BJ (cell line): ENCODE measurements around a stretch of chr1.

- CAGE, long polyA plus RNA = no peak
- RRBS = no CpG with 5 or more reads among the region's 2 CpGs
Measured at GRCh38 chr1:198612818-198613473, 25.9 kb upstream of the PTPRC start.

GRCh38 chr1:198643164-198643583, 4.3 kb downstream of the PTPRC start:
- CAGE, long polyA plus RNA = no peak
- RRBS = no CpG with 5 or more reads among the region's 1 CpG

- CAGE, long polyA plus RNA = no peak
- RRBS = no CpG with 5 or more reads among the region's 6 CpGs
Measured at GRCh38 chr1:198776459-198777176, 137.8 kb downstream of the PTPRC start.

DNA sequence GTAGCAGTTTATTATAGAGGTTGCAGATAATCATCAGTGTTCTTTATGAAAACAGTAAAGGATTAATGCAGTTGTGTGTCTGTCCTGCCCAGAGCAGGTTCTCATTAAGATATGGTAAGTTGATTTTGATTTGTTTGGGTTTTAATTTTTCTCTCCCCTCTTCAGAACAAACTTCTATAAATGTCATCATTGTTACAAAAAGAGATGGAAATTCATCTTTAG, 76.7 kb downstream of the NR5A2 start:
- CAGE, long polyA plus RNA = no peak

- CAGE, long polyA plus RNA = no peak
- RRBS = no CpG with 5 or more reads among the region's 5 CpGs
Measured at GRCh38 chr1:200298180-200298818, 111.5 kb downstream of the ZNF281 start.

DNA sequence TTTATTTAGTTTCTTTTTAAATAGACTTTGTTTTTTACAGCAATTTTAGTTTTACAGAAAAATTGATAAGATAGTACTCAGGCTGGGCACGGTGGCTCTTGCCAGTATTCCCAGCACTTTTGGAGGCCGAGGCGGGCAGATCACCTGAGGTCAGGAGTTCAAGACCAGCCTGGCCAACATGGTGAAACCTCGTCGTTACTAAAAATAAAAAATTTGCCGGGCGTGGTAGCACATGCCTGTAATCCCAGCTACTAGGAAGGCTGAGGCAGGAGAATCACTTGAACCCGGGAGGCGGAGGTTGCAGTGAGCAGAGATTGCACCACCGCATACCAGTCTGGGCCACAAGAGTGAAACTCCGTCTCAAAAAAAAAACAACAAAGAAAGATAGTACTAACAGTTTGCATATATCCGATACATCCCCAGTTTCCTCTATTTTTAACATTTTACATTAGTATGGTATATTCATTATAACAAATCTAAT, 3.8 kb upstream of the ZNF281 start:
- CAGE, long polyA plus RNA = no peak
- RRBS = no CpG with 5 or more reads among the region's 12 CpGs

- CAGE, long polyA plus RNA = no peak
- RRBS = no CpG with 5 or more reads among the region's 10 CpGs
Measured at GRCh38 chr1:201299772-201300536, 16.6 kb downstream of the PKP1 start.

DNA sequence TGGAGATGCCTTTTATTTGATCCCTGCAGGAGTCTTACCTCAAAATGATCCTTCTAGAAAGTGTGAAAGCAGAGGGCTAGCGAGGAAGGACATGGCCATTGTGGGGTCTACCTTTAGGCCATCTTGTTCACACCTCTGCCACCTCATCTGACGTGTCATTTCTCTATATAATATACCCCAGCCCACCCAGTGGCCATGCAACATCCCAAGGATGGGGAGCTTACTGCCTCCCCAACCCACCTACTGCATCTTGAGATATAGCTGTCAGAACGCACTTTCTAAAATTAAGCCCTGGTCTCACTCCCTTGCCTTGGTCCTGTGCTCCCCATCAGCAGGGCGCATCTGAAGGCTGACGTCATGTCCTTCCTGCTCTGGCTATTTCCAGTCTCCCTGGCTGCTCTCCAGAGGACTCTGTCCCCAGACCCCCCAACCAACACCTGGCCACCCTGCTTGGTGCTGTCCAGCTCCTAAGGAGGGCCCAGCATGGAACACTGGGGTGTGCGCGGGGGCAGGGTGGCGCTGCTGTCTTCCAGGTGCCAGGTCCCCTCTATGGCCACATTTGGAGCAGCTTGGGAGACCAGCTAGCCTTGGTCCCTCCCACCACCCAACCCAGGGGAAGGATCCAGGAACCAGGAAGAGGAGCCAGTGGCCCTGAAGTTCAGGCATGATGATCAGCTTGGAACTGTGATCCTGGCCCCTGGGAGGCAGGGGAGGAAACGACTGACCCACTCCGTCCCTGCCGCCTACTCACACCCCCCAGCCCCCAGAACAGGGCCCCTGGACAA, 8.3 kb downstream of the TNNT2 start:
- CAGE, long polyA plus RNA = no peak
- RRBS = no CpG with 5 or more reads among the region's 11 CpGs

DNA sequence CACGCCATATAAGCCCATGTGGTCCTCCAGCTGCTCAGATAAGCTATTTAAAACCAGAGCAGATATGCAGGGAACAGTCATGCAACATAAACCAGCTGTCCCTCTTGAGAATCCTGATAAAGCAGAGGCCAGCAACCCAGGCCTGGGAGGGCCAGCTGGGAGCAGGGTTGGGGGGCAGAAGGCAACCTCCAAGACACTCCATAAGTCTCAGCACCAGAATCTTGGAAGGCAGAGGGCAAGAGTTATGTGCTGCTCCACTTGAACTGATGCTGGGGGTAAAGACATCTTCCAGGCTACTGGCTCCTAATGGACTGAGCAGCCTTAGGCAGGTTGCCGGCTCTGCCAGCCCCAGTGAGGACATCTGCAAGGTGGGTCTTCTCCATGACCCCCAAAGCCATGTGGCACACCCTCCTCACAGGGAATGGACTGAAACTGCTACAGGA, 405 bp upstream of the TNNT2 start:
- CAGE, long polyA plus RNA = no peak
- RRBS = no CpG with 5 or more reads among the region's 2 CpGs

DNA sequence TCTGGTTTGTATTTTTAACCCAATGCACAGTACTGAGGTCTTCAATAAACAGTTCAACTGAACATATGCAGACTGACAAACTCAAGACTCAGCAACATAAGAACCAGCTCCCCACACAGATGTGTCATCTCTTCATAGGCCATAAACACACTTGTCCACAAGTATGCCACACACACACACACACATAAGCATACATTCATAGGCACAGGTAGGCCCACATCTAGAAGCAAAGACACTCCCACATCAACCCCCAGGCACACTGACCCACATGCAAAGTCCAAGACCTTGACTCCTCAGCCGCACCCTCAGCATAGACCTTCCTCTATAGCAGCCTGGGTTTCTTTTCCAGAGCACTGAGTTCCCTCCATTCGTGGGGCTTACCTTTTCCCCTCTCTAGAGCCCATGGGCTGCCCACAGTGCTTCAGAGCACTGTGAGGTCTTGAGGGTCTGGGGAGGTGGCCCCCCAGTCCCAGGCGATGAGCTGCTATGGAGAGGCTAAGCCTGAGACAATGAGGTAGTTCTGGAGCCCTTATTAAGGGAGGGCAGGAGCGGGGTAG, 1.4 kb downstream of the LAD1 start:
- CAGE, long polyA plus RNA = no peak
- RRBS = no CpG with 5 or more reads among the region's 4 CpGs

- CAGE, long polyA plus RNA = no peak
- RRBS = no CpG with 5 or more reads among the region's 11 CpGs
Measured at GRCh38 chr1:201406719-201407596, 7.8 kb upstream of the LAD1 start.

GRCh38 chr1:201422643-201423216, 1.2 kb upstream of the TNNI1 start:
- CAGE, long polyA plus RNA = no peak
- RRBS = no CpG with 5 or more reads among the region's 4 CpGs

- CAGE, long polyA plus RNA = no peak
- RRBS = no CpG with 5 or more reads among the region's 14 CpGs
Measured at GRCh38 chr1:201426275-201426795, 4.8 kb upstream of the TNNI1 start.

DNA sequence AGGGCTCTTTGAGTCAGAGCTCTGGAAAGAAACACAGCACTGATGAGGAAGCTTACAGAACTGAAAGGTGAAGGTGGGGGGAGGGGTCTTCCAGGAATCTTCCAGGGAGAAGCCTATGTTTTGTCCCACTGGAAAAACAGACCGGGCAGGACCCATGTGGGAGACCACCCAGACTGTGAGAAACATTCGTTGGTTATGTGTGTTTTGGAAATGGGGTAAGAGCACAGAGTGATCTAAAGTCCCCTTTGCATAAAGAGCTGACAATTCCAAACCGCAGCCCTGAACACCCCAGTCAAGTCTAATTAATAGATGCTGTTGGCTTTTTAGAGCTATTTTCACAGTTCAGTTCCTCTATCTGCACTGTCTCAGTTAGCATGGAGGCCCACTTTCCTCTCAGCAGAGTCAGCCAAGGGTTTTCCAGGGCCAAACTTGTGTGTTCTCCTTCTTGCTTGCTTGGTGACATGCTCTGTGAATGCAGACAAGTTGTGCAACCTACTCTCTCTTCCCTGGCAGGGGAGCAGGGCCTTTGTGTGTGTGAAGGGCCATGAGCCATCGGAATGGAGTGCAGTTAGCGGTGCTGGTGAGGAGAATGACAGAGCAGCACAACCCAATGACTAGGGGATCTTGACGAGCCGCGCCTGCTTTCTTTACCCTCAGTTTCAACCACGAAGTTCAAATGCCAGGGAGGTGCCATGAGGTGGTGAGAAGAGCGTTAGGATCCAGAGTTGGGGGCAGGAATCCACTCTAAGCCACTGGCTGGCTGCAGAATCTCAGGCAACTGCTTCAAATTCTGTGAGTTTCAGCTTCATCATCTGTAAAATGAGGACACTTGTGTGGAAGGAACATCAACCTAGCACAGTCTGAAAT, 12.2 kb downstream of the PHLDA3 start:
- CAGE, long polyA plus RNA = no peak
- RRBS = no CpG with 5 or more reads among the region's 10 CpGs

GRCh38 chr1:201481023-201481334, 12.0 kb upstream of the PHLDA3 start:
- CAGE, long polyA plus RNA = no peak
- RRBS = no CpG with 5 or more reads among the region's 13 CpGs

GRCh38 chr1:201481741-201482712, 13.0 kb upstream of the PHLDA3 start:
- CAGE, long polyA plus RNA = no peak
- RRBS = 23% methylated on average over 5 of the region's 41 CpGs

DNA sequence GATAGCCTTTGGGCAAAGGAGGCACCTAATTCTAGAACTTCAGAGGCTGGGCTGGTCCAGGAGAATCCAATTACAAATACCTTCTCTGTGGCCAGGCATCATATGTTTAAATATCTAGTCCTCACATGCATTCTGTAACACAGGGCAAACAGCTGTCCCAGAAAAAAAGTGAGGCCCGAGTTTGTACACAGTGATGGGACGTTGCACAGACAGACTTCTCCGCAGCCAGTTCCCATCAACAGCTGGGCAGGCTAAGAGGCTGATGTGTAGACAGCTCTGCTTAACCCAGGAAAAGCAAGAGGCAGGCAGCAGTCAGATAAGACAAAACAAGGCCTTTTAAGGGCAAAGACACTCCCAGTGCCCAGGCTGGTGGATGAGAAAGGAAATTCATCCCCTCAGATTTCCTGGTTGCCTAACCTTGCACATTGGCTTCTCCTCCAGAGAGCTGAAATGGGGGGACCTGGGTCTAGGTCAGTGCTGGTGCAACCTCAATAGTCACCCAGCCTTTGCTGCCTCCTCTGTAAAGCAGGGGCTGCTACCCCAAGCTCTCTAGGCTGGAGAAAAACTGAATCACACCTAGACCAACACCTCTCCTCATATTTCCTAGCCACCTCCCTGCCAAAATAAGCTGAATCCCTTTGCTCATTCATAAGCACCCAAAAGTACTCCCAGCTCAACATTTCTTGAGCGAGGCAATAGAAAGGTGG, 17.2 kb upstream of the PHLDA3 start:
- CAGE, long polyA plus RNA = no peak
- RRBS = no CpG with 5 or more reads among the region's 4 CpGs

GRCh38 chr1:201492885-201493456, 14.0 kb downstream of the CSRP1 start:
- CAGE, long polyA plus RNA = no peak
- RRBS = no CpG with 5 or more reads among the region's 6 CpGs

GRCh38 chr1:201495457-201496635, 11.1 kb downstream of the CSRP1 start:
- CAGE, long polyA plus RNA = no peak
- RRBS = no CpG with 5 or more reads among the region's 18 CpGs

DNA sequence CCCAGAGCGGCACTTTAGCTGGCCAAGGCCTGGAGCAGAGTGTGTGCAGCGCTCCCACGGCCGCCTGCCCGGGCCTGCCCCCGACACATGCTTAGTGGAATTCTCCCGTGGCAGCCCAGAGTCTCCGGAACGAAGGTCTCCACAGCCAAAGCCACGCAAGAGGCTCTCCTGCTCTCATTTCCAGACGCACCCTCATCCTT, 7.7 kb upstream of the NAV1 start:
- CAGE, long polyA plus RNA = no peak
- RRBS = 12% methylated on average over 10 of the region's 11 CpGs